Neural cell (in vitro differentiated cells): ENCODE results near the genes STK17A and URGCP.

GRCh38 chr7:43139097-43139737 lies 26.8 kb downstream of the HECW1 start:
- RAMPAGE, long total RNA, result no peak

DNA sequence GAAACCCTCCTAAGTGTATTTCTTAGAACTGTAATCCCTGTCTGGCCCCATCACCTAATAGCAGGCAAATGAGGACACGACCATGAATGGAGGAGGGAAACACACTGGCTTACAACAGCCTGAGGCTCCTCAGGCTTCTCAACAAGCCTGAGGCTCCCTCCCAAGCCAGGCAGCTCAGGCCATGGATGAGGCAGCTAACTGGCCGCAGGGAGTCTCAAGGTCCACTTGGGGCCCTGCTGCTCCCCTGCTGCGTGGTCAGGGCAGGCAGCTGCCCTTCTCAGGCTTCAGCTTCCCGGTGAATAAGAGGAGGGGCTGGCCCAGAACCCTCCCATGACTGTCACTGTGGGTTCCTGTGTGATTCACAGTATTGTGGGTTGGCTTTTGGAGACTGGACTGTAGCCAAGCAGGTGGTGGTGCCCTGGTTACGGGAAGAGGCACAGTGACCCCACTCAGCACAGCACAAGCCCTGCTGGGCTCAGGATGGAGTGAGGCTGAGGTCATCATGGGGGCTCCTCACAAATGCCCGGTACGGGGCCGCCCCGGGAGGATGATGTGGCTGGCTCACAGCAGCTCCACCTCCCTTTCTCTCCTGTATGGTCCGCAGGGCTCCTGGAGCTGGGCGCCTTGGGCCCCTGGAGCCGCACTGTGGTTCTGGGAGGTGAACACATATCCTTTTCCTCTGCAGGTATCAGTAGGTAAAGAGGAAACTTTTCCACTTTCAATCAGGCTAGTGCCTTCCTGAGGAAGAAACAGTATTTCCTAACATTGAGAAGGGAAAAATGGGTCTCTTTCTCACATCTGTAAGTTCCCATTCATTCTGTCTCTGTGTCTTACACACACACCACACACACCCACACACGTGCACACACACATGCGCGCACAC lies 189.9 kb downstream of the HECW1 start:
- RAMPAGE, long total RNA, result no peak

GRCh38 chr7:43582688-43583277 lies at the start of gene STK17A:
Gene STK17A (plus strand): TSS chr7:43583108.
- RAMPAGE, long total RNA, result no peak

- RAMPAGE, long total RNA, result no peak
Measured at GRCh38 chr7:43588521-43588848, 5.6 kb downstream of the STK17A start.

DNA sequence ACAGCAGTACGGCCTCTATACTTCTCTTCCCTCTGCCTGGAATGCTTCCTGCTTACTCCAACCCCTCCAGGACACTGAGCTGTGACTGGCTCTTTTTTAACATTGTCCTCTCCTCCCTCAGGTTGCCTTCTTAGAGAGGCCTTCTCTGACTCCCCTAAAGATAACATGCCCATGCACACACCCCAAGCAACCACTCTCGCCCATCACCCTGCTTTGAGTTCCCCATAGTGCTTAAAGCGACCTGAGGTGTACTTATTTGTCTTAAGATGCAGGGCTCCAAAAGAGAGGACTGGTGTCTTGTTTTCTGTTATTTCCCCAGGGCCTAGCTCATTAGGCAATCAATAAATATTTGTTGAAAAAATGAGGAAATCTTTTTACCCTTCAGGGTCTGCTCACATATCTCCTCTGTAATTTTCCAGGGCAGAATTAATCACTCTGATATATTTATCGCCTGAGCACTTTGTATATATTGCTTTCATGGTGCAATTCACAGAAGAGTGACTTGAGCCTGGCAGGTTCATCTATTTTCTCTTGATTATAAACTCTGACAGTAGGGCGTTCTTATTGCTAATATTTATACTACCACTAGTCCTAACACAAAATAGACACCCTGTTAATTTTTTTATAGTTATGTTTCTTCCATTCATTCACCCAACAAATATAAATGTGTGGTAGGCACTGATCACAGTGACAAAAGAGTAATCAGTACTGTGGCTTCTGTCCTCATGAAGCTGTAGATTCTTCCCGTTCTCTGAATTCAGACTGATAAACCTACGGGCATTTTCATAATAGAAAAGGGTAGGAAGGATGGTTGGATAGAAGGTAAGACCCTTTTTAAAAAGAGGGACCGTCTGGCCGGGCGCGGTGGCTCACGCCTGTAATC lies 33.1 kb downstream of the STK17A start:
- RAMPAGE, long total RNA, result no peak

DNA sequence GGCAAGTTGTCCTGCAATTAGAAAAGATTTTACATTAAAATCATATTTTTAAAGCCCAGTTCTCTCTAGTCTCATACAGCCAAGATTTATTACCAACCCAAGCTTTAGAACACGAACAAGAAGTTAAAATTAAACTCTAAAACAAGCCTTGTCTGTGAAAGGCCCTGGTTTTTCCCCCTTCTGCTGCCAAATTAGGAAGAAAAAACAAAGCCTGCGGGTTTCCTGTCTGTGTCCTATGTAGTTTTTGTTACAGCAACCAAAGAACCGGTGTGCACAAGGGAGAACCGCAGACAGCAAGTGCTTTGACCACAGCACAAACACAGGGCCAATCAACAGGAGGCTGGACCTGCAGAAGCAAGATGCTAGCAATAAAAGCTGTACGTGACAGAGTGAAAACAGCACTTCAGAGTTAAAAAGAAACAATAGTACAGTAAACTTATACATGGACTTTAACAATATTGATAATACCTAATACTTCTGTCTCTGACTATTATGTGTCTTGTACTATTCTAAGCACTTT lies 65.8 kb downstream of the STK17A start:
- RAMPAGE, long total RNA, result no peak

DNA sequence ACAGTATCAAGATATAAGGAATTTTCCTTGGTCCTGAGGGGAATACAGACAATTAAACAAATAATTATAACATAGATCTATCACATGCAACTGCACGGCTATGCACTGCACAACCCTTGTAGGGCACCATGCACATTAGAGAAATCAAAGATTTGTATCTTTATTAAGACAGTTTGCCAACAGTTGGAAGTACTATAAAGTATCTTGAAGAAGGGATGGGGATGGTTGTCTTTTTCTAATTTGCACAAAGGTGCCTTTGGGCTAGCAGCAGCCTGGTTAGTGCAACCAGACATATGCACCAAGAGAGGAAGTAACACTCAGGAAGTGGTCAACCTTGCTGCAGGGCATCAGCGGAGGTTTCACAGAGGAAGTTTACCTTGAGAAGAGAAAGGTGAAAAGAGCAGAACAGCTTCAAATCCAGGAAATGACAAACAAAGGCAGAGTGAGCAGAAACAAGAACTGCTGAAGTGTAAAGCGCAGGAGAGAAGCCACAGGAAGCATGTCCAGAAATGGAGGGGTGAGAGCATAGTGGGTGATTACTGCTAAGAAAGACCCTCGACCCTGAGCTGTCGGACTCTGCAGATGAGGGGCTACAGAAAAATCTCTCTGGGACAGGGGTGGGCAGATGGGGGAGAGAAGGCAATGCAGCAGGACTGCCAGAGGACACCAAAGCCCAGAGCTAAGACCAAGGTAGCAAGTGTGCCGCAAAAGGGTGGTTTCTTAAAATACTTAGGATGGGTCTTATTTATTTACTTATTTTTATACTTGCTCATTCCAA lies 66.9 kb downstream of the STK17A start:
- RAMPAGE, long total RNA, result no peak

DNA sequence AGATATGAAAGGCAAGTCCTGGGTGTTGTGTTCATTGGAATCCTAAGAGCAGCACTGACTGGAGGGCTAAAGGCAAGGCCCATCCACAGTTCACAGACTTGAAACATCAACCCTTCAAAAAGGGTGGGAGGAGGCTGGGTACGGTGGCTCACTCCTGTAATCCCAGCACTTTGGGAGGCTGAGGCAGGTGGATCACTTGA lies 5.1 kb upstream of the MRPS24 start:
- RAMPAGE, long total RNA, result no peak

DNA sequence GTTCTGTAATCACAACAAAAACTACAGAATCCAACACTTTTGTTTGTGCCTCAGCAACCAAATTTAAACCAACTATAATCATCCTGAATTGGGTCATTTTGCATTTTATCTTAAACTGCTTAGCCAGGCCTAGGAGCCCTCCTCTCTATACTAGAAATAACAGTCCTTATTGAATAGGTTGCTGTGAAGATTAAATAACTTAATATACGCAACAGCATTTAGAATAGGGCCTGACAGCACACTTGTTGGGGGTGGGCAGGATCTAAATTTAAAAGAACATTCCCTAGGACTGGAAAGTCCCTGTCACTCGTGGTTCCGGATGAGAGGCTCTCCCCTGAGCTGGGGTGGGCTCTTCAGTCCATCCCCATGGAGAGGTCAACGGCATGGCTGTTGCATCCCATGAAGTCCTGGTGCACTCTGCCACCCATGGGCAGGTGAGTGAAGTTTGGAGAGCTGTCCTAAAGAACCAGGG lies 5.4 kb downstream of the URGCP start:
- RAMPAGE, long total RNA, result no peak

DNA sequence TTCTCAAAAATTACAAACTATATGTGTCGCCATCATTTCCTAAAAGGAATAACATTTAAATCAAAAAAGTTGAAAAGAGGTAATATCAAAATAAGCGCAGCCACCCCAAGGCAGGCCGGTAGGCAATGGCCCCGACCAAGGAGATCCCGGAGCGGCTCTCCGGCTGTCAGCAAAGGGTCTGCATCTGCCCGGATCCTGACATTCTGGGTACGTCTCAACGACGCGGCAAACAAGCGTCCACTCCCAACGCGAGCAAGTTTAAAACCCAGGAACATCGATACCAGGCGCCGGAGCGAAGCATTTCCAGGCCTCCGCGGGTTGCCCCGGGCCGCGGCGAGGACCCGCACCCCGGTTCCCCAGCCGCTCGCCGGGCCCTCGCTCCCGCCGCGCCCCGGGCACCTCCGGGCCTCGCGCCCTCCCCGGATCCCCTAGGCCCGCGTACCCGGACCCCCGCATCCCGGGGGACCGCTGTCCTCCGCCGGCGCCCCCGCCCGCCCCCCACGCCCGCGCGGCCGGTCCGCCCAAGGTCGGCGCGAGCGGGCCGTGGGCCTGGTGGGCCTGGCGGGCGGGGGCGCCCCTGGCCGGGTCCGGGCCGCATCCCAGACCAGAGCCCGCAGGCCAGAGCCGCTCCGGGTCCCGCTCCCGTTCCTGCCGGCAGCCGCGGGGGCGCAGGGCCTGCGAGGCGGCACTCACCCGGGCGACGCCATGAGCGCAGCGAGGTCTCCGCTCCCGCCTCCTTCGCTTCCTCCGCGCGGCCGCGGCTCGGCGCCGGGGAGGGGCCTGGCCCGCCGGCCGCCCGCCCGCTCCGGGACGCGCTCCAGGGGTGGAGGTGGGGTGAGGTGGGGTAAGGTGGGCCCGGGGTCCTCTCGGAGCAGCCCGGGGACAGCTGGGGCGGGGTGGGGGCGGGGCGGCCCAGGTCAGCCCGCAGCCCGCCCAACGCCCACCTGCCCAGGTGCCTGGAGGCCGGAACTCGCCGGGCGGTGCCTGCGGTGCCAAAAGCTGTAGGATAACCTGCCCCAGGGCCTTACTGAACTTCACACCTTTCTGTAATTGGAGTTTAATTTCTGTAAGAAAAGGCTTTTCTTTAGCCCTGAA lies at the start of gene URGCP:
Gene URGCP (minus strand): TSS at position 728 of the 1,095 bp plus-strand sequence.
- RAMPAGE, long total RNA, result no peak

- RAMPAGE, long total RNA, result no peak
Measured at GRCh38 chr7:44020729-44021137, 23.0 kb downstream of the SPDYE1 start.

DNA sequence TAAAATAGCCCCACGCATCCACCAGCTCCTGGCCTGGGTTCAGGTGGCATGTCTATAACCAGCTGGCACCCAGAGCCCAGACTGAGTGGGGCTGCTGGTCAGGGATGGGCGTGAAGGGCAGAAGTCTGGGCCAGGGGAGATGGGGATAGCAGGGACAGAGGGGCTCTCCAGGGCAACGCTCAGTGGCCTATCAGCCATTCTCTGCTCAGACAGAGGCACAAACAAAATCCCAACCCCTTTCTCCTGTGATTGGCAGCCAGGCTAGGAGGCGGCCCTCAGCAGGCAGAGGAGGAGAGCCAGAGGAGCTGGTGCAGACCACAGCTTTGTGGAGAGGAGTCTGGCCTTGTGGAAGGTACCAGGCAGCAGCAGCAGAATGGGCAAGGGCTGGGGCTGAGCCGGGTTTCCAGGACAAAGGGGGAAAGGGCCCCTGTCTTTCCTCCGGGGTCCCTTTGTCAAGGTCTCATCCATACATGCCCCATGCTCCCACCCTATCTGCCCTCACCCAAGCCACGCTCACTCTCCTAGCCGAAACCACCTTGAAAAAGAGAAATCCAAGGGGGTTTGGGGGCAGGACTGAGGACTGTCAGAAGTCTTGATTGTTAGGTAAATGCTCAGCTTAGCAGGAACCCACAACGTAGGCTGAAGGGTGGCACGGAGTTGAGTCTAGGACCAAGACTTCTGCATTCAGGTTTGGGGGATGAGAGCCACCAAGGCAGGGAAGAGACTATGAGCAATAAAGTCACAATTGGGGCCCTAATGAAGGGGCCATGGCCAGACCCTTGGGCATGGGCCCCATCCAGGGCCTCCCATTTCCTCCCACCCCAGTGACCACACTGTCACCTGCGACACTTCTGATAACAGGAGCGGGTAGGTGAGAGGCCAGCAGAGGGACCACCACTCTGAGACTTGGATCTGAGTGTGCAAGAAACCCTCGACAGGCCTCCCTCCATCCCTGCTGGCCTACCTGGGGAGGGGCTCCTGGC lies 650 bp upstream of the PGAM2 start:
- RAMPAGE, long total RNA, result no peak

DNA sequence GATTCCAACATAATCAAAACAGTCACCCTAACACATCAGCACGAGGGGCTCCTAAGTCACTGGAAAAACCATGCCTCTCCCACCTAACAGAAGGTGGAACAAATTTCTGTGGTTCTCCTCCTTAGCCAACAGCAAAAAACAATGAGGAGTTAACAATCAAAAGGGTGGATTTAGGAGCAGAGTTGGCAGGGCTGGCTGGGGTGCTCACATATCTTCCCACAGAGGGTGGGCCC lies 5.5 kb downstream of the POLM start:
- RAMPAGE, long total RNA, result no peak

- RAMPAGE, long total RNA, result no peak
Measured at GRCh38 chr7:44090200-44090604, 7.9 kb upstream of the POLM start.

DNA sequence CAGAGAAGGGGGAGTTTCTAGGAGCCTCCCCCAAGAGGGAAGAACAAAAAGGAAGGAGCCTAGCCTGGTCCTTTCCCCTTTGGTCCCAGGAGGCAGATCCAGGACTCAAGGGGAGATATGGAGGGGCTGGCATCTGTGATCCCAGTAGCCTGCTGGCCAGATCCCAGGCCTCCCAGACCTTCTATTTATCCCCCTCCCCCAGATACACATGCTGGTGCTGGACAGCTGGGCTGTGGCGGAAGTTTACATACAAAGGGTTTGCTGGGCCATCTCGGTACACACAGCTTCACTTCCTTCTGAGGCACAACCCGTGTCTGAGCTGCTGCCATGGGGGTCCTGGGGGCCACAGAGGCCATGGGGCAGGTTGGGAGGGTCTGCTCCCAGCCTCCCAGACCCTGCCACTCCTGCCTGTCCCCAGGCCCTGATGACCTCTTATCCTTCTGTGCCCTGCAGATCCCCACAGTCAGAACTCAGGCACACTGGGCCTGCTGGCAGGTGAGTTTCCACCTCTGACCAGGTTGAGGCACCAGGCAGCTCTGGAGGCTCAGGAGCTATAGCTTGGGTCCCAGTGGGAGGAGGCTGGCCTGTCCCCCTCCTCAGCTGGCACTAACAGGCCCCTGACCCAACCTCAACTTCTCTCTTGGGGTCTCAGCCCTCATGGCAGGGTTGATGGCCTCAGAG lies 3.0 kb upstream of the AEBP1 start:
- RAMPAGE, long total RNA, result no peak

DNA sequence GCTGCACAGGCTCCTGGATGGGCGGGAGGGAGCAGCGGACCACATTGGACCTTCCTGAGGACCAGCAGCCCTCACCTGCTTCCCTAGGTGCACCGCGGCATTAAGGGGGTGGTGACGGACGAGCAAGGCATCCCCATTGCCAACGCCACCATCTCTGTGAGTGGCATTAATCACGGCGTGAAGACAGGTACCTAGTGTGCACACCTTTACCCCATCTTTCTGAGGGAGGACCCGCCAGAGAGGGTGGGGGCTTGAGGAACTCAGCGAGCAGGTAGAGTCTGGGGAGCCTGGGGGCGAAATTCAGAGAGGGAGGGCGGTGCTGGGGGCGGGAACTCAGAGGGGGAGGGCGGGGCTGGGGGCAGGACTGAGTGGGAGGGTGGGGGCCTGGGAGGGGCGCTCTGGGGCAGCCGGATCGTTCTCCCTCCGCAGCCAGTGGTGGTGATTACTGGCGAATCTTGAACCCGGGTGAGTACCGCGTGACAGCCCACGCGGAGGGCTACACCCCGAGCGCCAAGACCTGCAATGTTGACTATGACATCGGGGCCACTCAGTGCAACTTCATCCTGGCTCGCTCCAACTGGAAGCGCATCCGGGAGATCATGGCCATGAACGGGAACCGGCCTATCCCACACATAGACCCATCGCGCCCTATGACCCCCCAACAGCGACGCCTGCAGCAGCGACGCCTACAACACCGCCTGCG lies 9.2 kb downstream of the AEBP1 start:
- RAMPAGE, long total RNA, result no peak

DNA sequence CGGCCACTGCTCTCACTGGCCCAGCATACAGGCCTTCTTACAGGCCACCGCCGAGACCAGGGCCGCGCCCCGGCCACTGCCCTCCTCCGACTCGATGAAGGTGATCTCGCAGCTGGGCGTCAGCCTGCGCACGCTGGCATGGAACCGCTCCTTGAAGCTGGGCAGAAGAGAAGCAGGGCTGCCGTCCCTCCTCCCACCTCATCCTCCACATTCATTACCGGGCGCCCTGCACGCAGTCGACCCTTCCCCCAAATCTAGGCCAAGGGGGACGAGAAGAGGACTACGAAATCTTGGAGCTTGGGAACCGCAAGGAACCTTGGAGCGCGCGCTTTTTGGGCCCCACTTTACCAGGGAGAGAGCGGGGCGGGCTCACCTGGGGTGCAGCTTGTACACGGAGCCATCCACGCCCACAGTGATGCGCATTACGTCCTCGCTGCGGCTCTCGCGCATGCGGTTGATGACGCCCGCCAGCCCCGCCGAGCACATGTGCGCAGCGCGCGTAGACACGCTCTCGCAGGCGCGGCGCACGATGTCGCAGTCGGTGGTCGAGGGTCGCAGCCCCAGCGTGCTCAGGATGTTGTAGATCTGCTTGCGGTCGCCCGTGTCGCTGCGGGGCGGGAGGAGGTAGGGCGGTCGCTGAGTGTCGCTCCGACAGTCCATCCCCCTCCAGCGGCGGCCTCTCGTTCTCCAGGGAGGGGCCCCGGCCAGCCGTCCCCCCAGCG lies 4.2 kb upstream of the MYL7 start:
- RAMPAGE, long total RNA, result no peak

GRCh38 chr7:44225558-44226176 lies 24.9 kb downstream of the YKT6 start:
- RAMPAGE, long total RNA, result no peak

DNA sequence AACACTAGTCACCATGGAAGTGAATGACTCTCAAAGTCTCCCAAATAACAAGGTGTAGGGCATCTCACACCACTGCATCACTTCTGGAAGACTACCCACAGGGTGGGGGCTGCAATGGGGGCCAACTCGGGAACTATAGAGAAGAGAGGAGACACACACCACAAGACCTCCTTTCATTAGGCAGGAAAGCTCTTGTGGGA lies 58.6 kb upstream of the CAMK2B start:
- RAMPAGE, long total RNA, result no peak

DNA sequence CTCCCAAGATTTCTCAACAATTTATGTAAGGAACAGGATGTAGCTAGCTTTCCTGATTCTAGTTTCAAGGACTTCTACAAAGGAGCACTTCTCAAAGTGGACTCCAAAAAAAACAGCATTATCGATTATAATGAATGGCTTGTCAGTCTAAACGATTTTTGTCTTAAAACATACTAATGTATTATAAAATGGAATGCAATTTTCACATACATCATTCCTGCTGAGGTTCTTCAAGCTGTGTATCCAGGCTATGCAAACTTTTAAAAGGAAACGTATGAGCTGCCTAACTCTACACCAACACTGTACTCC lies 3.5 kb downstream of the NUDCD3 start:
- RAMPAGE, long total RNA, result no peak